ENCODE measurements around the genes FOXO3B and RNF112.

DNA sequence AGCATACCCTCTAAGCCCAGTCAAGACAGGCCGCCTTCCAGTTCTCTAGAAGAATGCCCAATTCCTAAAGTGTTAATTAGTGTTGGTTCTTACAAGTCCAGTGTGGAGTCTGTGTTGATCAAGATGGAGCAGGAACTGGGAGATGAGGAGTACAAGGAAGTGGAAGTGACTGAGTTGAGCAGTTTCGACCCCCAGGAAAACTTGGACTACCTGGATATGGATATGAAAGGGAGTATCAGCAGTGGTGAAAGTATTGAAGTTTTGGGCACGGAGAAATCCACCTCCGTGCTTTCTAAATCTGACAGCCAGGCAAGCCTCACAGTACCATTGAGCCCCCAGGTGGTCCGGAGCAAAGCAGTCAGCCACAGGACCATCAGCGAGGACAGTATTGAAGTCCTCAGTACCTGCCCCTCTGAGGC is 1.9 kb downstream of the SMCR8 start:
- RRBS: no CpG with 5 or more reads among the region's 6 CpGs

GRCh38 chr17:18682011-18682814 is at the start of gene FOXO3B:
TSS of gene FOXO3B (minus strand) at chr17:18682314.
- RRBS: no CpG with 5 or more reads among the region's 49 CpGs

DNA sequence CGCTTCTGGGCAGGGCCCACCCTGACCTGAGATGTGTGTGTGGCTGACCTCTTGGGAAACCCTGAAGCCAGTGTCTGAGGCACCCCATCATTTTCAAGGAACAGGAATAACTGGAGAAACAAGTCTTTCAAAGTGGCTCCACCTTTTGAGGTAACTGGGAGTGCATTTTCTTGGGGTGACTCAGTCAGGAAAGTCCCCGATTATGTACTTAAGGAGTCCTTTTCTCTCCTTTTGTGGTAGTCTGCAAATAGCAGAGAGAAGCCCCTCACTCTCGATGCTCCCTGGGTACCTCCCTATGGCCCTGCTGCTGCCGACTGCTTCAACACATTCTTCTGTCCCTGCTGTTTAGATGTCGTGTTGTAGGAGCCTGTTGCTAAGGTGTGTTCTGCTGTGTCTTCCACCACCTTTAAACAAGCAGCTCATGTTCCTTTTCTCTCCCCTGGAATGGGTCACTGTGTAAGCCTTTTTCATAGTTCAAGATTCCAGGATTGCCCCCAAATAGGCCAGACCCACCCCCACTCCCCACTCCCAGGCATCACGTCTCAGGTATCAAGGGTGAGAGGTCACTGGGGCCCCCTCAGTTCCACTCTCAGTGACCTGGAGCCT is 25.1 kb upstream of the FBXW10 start:
- RRBS: no CpG with 5 or more reads among the region's 6 CpGs

DNA sequence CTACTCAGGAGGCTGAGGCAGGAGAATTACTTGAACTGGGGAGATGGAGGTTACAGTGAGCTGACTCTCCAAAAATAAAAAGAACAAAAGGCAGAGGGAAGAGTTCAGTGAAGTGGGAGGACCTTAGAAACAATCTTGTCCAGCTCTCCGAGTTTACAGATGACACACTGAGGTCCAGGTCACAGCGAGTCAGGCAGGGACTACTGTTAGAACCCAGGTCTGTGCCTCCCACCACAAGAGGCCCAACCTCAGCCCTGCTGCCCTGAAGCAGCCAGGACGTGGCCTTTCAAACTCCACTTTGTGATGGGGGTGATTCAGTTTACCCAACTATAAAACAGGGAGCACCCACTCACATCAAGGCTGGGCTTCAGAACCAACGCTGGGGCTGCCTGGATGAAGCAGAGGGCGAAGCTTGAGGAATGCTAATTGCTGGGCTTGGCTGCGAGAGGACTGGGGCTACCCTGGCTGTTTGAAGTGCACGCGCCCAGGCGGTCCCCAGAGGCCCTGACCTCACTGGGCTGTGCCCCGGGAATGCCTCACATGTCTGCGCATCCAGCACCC is 11.2 kb downstream of the SLC5A10 start:
- RRBS: no CpG with 5 or more reads among the region's 11 CpGs

DNA sequence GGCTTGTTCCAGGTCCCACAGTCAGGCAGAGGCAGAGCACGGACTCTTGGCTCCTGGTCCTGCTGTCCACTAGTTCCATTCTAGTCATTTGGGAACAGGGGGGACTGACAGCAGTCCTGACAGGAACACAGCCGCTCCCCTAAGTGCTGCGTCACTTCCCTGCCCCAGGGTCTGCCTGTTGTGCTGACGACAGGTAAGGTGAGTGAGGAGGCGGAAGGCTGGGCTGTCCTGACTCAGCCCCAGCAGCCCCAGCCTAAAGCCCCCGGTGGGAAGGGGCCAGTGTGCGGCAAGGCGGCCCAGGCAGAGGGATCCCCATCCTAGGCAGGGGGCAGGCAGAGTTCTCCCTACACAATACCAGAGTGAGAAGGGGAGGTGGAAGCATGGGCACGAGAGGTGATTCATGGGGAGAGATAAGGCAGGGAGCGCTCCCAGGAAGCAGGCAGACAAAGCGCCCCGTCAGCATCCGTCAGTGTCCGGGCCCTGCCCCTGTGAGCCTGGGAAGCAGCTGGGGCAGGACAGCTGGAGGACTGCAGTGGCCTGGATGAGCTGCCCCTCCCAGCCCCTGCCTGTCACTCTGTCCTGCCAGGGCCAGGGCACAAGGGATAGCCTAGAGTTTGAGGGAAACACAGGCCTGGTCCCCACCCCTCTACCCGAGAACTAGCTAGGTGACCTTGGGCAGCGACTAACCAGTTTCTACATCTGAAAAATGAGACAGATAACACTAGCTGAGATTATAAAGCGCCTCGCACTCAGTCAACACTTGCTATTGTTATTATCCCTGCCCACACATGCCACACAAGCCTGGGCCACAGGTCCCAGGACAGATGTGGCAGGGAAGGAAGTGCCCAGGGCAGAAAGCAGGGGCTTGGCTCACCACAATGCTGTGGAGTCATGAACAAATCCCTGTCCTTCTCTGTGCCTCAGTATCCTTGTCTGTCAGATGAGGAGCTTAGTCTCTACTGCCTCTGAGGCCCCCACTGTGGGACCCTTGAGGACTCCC is 3.9 kb downstream of the FAM83G start:
- RRBS: no CpG with 5 or more reads among the region's 18 CpGs

DNA sequence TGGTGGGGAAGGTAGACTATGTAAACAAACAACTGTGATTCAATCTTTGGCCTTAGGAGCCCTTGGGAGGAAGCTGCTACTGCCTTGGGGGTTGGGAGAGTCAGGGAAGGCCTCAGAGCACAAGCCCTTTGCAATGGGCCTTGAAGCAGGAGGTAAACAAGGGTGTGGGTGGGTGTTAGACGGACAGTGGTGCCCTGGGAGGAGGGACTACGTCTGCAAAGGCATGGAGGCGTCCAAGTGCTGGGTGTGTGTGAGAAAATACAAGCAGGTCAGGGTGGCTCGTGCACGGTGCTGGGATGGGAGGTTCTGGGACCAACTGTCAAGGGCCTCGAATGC is 6.5 kb upstream of the FAM83G start:
- RRBS: no CpG with 5 or more reads among the region's 6 CpGs

GRCh38 chr17:19021400-19022018 is 16.9 kb upstream of the FAM83G start:
- RRBS: 33% methylated on average over 1 of the region's 20 CpGs

- RRBS: no CpG with 5 or more reads among the region's 61 CpGs
These were observed 16.8 kb upstream of the GRAP start for GRCh38 chr17:19063321-19064277.

- RRBS: no CpG with 5 or more reads among the region's 2 CpGs
These were observed 12.1 kb downstream of the EPN2 start for GRCh38 chr17:19249282-19249643.

GRCh38 chr17:19370366-19371153 is 7.7 kb upstream of the MAPK7 start:
- RRBS: no CpG with 5 or more reads among the region's 13 CpGs

DNA sequence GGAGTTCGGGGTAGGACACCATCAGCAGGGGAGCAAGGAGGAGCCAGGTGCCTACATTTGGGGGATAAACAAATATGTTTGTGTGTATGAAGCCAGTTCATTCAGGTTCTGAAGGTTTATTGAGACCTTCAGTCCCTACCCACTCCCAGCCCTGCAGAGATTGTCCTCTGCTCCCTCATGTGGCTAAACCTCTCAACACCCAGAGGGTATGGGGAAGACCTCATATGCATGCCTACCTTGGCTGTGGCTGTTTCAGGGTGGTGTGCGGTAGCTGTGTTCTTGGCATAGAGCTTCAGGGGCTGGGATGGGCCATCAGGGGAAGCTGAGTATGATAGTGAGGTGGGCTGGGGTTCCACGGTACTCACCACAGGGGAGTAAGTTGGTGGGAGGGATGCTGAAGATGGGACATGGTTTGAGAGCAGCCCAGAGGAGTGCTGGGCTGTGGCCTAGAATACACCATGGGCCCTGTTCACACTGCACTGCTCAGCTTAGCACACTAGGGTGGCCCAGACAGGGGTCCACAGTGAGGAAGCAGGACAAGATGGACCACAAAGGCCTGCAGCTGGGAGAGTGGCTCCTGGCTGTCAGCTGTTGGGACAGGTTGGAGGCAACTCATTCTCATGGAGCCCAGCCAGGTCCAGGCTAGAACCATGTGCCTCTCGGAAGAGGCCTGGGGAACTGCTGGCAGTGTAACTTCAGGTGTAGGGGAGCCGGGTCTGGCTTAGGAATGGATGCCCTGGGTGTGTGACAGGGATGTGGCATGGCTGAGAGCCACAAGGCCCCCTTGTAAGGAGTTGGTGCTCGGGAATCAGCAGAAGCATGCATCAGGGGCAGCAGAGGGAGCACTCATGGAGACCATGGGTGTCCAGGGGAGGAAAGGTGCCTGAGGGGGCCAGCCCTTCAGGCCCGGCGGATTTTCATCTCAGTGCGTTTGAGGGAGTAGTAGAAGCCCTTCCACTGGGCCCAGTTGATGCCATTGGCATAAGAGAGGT is 3.1 kb downstream of the MFAP4 start:
- RRBS: no CpG with 5 or more reads among the region's 9 CpGs

- RRBS: 74% methylated on average over 7 of the region's 23 CpGs
These were observed at the start of gene RNF112 for GRCh38 chr17:19410826-19411611. TSS of gene RNF112 (plus strand) at chr17:19411232.

DNA sequence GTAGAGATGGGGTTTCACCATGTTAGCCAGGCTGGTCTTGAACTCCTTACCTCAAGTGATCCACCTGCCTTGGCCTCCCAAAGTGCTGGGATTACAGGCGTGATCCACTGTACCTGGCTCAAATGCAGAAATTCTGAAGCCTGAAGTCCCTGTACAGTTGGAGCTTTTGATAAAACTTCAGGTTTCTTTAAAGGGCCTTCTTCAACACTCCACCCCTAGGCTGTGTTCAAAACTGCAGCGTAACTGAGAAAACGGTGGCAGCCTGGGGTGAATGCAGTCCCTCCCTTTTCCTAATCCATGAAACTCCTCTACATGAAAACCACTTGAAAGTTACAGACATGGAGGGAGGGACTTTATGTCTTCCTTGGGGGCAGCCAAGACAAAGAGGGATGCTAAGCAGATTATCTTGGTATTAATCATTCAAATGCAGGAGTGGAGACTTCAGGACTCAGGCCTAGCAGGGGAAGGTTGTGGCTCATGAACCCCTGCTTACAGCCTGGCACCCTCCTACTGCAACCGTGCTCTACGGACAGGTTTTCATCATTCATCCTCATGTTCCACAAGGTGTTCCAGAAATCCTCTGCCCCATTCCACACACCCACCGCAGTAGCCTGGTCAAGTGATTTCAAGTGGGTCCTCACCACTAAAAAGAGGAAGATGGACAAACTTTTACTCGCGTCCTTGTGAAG is 46.8 kb downstream of the RNF112 start:
- RRBS: no CpG with 5 or more reads among the region's 8 CpGs

DNA sequence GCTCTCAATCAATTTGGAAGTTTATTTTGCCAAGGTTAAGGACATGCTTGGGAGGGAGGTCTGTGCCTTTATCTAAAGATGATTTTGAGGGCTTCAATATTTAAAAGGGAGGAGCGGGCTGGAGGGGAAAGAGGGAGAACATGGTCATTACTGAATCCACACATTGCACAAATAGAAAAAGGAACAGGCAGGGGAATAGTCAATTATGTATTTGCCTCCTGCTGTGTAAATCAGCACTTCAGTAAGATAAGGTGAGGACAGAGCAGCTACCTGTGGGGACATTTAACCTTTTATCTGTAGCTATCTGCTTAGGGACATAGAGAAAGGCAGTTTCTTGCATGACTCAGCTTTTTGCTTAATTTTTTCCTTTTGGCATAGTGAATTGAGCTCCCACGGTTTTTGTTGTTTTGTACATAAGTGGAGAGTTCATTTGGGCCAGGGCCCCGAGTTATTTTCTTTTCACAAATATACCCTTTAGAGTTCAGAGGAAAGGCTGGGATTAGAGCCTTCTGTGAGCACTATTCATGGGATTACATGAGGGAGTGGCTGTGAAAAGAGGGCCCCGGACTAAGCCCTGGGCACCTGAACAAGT is 1.2 kb upstream of the ALDH3A2 start:
- RRBS: 69% methylated on average over 1 of the region's 4 CpGs

DNA sequence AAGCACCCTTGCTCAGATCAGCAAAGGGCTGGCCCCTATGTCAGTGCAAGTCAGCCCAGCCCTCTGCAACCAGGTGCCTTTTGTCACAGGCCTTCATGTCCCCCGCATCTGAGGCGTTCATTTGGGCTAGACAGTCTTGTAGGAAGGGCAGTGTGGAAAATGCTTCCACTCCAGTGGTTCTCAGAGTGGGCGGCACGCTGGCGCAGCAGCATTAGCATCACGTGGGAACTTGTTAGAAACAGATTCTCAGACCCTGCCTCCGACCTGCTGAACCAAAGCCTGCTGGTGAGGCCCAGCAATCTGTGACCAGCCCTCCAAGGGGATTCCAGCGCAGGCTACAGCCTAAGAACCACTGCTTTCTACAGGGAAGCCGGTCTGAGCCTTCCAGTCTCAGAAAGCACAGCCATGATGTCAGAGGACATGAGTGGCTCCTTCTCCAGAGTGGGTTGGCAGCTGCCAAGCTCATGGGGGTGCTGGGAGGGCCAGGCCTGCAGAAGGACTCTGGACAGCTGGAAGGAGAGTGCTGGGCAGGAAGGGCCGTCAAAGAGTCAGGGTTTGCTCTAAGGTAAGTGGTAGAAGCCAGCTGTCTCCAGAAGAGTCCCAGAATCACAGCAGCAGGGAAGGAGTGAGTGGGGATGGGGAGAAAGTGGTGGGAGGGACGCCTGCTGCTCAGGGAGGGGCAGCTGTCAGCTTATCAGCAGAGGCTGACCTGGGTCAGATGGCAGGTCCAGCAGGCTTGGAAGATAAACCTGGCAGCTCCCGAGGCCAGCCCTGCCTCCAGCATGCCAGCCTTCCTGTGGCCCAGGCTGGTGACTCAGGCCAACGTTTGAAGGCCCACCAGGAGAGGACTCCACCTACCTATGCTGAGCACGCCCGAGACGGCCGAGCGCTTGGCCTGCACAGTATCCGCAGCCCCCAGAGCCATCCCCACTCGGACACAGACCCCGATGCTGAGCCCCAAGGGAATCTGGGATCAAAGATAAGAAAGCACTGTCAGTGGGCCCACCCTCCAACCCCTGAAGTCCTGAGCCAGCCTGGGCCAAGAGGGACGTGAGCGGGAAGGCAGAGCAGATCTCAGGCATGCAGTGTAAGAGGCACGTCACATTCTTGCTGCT is 12.8 kb downstream of the SLC47A2 start:
- RRBS: no CpG with 5 or more reads among the region's 24 CpGs

DNA sequence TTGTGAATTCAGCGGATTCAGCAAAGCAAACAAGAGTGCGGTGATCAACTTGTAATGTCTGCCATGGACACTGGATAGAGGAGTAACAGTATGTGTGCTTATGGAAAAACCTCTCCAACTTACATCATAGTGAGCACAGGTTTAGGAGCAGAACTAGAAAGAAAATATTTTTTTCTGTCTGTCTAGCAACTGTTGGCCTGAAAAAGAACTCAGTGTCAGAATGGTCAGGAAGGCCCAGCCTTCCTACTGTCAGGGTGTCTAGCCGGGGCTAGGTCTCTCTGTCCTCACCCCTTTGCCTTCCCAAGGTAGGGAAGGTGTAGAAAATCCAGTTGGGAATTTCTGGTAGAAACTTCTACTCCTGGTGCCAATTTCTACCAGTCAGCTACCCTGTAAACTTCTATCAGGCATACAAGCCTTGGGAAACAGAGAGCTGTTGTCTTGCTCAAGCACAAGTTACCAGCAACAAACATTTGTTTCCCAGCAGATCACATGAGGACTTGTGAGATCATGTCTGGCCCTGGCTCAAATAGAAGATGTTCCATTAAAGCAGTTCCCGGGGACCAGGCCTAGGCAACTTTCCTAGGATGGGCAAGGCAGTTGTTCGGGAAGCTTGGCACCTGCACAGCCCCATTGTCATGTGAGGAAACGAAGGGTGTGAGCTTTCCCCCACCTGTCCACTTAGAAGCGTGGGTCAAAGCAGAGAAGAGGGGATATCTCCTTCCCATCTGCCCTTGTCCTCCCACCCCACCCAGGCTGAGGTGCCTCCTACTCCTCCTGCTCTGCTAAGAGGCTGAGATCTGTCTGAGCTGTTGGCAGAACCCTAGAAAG is 11.0 kb upstream of the SLC47A2 start:
- RRBS: no CpG with 5 or more reads among the region's 7 CpGs

DNA sequence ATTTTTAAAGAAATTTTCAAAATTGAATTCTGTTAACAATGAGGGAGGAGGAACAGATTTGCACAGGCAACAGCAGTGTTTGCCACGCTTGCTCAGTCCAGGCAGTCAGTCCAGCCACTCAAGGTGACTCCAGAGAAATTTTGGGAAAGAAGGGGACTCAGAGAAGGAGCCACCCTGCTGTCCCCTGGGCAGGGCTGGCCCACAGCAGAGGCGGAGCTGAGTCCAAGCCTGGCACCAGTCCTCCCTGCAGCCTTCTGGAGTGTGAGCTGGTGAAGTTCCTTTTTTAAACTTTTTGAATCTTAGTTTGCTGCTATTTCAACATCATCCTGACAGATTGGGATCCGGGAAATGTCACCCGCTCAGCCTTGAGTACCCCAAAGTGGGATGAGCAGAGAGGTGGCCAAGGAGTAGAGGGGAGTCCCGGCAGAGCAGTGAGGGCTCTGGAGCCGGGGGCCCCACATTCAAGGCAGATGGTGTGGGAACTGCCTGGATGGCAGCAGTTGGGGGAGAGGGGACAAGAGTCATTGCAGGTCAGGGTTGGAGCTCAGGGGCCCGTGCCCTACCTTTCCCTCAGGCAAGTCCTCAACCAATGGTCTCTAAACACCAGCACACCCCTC is 14.6 kb upstream of the SLC47A2 start:
- RRBS: 7% methylated on average over 3 of the region's 7 CpGs

DNA sequence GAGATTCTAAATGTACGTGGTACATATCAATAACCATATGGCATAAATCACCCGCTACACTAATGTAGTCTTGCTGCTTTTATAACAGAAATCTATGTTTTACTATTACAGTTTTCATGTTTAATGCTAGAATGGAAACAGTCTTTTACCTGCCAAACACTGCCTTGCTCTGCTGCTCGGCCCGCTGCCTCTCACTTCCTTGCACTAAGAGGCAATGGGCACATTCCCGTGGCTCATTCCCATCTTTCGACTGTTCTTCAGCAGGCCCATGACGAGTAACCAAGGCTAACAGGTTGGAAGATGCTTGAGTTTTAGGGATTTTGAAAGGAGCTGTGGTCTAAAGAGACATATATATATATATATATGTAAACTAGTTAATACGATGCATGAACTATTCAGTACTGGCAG is 47.9 kb upstream of the ALDH3A1 start:
- RRBS: no CpG with 5 or more reads among the region's 8 CpGs

GRCh38 chr17:19939214-19940008 is 38.2 kb downstream of the AKAP10 start:
- RRBS: no CpG with 5 or more reads among the region's 1 CpG

DNA sequence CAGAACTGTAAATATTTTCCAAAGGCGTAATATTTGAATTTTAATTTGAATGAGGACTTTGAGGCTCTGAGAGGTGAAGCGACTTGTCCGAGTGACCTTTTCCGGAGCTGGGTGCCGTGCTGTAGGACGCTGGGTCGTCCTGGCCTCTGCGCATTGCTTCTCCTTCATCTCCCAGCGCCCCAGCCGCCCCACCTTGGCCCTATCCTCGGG is 147.8 kb downstream of the SPECC1 start:
- RRBS: no CpG with 5 or more reads among the region's 11 CpGs